A375 (cell line): ENCODE measurements around the genes SLC24A5, DUT and SHC4.

GRCh38 chr15:48120896-48121112 lies at the start of gene SLC24A5:
Gene SLC24A5, plus strand, starts transcription at chr15:48120990.
- RAMPAGE, long total RNA, result no peak

GRCh38 chr15:48149810-48150404 lies 28.2 kb downstream of the MYEF2 start:
- RAMPAGE, long total RNA, result no peak

GRCh38 chr15:48331248-48331624 lies at the start of gene DUT:
Gene DUT, plus strand, starts transcription at chr15:48331429.
- RAMPAGE, long total RNA, result start-site peak on the plus strand at chr15:48331402-48331436, 28 and 13 reads in 2 replicates

DNA sequence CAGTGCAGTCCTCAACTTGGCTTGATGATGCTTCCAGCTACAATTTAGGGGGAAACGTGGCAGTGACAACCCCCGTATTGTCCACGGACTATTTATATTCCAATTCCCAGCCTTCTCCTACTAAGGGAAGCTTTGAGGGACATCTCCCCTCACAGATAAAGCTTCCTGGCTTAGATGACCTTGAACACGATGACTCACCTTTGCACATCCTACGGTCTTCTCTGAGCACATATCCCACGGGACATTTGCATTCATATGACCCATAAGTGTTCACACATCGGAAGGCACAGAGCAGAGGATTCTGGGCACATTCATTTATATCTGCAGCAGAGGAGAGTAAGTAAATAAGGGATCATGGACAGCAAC lies 101.4 kb downstream of the DUT start:
- RAMPAGE, long total RNA, result no peak

DNA sequence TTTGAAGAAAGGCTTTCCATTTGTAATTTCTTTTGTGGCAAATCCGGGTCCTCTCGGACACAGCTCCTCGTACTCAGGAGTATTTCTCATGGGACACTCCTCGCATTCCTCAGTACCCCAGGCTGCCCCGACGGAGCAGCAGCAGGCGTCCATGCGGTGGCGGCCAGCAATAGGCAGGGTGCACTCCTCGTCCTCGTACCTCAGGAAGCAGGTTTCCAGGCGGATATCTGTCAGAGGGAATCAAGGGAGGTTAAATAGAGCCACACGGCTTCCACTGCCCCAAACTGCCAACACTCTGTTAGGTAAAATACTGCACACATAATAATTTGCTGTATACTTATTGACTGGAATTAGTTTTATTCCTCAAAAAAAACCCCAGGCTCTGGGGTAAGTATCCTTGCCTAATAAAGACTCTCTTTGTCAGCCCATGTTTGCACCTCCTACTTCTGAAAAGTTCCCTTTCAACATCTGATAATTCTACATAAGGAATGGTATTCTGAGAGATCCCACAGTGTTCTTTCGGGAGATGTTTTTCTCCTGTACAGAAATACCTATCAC lies 155.6 kb downstream of the FBN1 start:
- RAMPAGE, long total RNA, result no peak

DNA sequence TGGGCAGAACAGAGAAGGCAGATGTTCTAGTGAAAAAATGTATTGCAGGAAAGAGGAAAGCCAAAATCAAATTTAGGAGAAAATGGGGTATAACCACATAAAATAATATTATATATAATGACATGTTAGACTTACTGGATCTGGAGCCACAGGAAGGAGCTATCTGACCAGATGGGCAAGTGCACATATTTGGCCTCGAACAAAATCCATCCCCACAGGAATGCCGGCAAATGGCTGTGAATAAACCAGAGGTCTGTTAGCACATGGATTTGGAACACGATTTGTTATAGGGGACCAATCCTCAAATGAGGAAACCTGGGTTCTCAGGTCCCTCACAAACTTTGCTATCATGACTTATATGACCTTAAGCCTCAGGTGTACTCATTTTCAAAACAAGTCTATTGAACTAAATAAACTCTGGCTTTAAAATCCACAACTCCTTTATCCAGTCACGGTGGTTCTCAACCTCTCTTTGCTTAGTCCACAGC lies 34.9 kb downstream of the FBN1 start:
- RAMPAGE, long total RNA, result no peak

GRCh38 chr15:48643794-48644115 lies 1.8 kb downstream of the FBN1 start:
- RAMPAGE, long total RNA, result no peak

DNA sequence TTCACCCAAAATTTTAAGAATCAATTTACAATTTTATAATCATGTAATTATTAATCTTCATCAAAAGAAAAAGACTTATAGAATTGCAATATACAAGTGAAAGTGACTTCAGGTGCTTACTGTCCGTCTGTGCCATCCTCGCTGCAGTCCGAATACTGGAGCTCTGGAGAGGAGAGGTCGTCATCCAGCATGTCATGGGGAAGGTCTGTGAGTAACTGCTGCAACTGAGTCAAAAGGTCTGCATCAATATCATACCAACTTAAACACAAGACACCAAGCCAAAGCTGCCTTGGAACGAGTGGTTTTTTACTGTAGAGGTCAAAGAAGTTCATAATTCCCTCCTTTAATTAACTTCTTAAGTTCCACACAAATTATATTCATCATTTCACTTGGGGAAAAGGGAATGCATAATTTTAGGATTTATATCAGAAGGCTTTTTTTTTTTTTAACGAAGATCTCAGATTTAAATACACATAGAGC lies 13.0 kb downstream of the CEP152 start:
- RAMPAGE, long total RNA, result no peak

DNA sequence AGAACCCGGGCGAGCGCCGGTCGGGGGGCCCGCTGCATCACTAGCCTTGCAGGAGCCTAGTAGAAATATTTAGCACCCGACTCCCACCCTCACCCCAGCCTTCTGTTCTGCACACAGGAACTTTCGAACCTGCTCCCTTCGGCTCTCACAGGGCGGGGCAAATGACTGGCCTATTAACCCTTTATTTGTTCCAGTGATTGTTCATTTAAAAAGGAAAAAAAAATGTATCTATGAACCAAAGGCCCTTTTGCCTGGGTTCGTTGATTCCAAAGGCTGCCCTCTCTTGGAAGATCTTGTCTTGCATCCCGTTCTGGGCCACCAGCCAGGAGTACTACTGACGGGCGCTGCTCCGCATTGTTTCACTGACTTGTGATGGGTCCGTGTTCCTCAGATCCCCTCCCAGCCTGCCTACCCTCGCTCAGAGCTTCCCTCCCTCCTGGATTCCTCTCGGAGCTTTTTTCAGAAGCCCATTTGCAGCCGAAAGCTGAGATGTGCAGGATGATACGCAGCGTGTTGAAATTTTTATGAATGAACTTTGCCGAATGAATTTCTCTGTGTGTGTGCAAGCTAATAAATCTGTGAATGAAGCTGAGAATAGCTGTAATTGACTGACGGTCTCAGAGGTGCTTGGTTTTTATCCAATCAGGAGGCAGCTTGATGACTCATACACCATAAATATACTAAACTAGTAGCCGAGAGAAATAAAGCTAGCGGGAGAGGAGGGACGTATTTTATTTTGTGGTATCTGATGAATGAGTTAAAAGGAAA lies at the start of gene SHC4:
Gene SHC4 (minus strand): TSS at position 584 of the 768 bp plus-strand sequence.
- RAMPAGE, long total RNA, result no peak

- RAMPAGE, long total RNA, result no peak
Measured at GRCh38 chr15:49149135-49149864, 6.1 kb downstream of the COPS2 start.

GRCh38 chr15:50181212-50181838 lies 671 bp upstream of the SLC27A2 start:
- RAMPAGE, long total RNA, result no peak

GRCh38 chr15:50183163-50183999 lies 1.4 kb downstream of the SLC27A2 start:
- RAMPAGE, long total RNA, result no peak

DNA sequence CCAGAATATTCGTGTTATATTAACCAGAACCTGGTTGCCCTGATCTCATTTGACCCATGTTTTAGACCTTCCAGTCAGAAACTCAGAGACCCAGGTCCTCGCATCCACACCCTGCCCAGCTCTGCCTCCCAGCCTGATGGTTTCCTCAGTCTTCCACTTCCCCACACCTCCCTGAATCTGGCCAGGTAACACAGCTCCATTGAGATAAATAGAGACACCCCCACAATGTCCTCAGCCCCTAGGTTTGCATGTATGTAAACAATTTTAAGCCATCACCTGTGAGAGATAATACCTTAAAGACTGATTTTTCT lies 27.1 kb downstream of the HDC start:
- RAMPAGE, long total RNA, result no peak

DNA sequence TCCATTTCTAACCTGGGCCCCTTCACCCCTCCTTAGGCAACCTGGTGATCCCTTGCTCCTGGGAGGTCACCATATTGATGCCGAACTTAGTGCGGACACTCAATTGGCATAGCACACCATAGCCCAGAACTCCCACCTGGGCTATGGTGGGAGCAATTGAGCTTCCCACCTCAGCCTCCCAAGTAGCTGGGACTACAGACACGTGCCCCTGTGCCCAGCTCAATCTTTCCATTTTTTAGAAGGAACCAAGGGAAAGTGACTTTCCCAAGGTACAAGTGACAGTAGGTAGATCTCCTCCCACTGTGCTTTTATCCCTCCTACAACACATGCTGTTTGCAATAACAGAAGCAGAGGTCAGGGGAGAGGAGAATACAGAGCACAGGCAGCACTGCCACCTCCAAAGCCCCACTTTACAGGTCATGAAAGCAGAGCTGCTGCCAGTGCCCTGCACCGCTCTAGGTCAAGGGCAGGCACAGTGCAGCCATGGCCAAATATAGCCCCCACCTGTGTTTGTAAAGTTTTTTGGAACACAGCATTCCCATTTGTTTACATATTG lies 20.7 kb downstream of the HDC start:
- RAMPAGE, long total RNA, result no peak

DNA sequence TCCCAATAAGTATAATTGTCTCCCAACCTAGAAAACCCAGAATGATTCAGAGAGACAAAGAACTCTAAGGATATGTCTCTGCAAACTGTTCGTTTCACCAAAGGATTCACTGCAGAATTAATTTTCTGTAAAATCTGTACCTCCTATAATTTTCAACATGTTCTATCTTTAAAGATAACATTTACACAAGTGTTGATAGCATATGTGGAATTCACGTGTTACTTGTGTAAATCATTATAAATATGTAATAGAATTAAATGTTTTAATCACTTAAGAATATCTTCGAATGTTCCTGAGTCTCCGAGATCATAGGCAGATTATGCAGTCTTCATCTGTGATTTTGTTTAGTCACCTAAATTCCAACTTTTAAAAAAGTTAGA lies 2.1 kb downstream of the GABPB1 start:
- RAMPAGE, long total RNA, result no peak

DNA sequence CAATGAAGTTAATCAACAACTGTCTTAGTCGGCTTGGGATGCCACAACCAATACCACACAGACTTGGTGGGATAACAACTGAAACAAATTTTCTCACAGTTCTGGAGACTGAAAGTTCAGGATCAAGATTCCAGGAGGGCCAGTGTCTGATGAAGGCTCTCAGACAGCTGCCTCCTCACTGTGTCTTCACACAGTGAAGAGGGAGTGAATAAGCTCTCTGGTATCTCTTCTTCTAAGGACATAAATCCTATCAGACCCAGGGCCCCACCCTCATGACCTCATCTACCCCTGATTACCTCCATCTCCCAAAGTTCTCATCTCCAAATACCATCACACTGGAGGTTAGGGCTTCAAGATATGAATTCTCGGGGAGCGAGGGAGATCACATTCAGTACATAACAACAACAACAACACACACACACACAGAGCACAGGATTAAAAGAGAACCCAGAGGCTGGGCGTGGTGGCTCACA lies 9.6 kb downstream of the TRPM7 start:
- RAMPAGE, long total RNA, result no peak

- RAMPAGE, long total RNA, result no peak
Measured at GRCh38 chr15:50706463-50707088, 20.0 kb upstream of the TRPM7 start.

- RAMPAGE, long total RNA, result no peak
Measured at GRCh38 chr15:50747267-50747741, 18.2 kb downstream of the SPPL2A start.

GRCh38 chr15:50909021-50909262 lies 459 bp downstream of the AP4E1 start:
- RAMPAGE, long total RNA, result no peak

GRCh38 chr15:51318331-51318748 lies 20.1 kb downstream of the CYP19A1 start:
- RAMPAGE, long total RNA, result no peak